Osteocyte (in vitro differentiated cells): ENCODE results near the gene RSPO1.

DNA sequence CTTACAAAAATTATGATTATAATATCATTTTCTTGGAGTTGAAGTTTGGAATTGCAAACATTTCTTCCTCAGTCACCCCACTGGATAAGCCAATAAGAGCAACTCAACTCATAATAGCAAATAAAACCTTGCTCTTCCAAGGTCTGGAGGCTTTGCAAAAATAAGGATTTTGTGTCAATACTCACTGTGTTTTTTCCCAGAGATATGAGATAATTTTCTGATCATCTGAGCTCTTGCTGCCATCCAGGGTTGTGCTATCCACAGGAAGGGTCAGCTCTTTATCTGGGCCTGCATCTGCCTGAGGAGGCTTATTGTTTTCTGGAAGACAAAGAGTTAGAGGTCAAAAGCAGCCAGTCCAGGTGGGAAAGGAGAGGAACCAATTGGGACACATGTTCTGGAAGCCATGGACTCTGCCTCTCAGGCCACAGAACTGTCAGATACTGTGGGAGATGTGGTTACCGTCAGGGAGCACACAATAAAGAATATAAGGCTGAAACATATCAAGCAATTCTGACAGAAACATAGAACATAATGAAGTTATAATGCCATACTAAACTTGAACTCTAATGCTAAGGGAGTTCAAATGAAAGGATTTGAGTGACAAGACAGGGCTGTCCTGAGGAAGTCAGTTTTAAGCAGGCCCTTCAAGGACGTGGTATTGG, 103.7 kb downstream of the KIAA0319L start:
- PRO-cap = no peak

- PRO-cap = no peak
Observed at GRCh38 chr1:35502735-35503500, 54.3 kb downstream of the KIAA0319L start.

DNA sequence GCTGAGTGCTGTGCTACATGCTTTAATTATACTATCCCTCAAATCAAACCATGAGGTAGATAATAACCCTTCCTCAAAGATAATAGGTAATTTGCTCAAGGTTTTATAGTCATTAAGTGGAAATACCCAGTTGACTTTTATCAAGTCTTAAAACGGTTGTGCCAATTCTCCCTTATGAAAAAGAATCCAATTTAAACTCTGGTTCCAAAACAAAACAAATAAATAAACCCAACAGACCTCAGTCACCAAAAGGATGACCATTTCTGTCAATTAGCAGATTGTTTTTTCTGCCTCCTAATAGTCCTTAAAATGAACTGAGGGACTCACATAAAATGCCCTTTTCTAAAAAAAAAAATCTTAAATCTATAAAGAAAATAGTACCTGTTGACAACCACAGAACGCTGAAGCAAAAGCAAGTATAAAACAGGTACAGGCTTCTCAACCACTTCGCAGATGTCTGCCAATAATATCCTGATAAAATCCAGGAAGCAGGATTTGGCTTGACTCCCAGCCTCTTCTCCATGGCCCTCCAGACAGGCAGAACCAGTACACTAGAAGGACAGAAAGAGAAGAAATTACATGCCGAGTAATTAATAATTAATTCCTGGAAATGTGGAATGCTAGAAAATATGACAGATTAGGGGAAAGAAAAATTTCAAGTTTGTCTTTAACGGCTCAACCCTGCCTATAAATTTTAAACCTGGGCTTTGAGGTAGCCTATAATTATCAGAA, 3.1 kb downstream of the KIAA0319L start:
- PRO-cap = no peak

- PRO-cap = no peak
Observed at GRCh38 chr1:35554854-35555347, 2.3 kb downstream of the KIAA0319L start.

DNA sequence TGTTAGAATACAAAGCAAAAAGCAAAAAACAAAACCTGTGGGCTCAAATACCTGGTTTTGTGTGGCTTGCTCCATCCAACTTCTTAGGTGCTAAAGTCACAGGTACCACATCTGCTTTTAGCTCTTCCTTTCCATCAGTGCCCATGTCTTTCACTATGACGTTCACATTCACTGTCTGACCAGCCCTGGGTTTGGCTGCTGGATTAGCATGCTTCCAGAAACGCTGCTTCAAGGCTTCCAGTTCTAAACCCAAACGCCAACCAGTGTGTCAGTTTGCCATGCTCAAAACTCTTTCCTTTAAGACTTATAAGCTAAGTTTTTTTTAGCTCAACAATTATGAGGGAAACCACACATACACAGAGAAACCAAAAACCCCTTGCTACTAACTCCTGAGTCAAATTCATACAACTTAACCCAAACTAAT, 16.1 kb downstream of the CLSPN start:
- PRO-cap = no peak

GRCh38 chr1:35779746-35780017, 9.9 kb upstream of the CLSPN start:
- PRO-cap = no peak

DNA sequence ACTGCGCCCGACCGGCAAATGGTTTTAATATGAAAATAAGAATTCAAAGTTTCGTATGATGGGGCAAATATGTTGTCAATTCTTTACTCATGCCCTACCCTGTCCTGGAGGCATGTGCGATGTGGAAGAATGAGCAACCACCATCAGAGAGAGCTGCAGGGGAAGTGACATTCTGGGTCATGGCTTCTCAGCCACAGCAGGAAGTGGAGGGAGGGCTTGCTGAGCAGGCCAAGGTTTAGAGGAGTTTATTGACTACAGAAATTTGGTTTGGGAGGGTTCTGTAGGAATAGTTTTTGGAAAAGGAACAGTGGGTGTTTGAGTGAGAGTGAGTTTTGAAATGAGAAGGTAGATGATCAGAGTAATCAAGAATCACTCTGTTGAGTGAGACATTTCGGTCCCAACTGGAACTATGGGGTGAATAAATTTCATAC, 3.3 kb upstream of the AGO4 start:
- PRO-cap = no peak

DNA sequence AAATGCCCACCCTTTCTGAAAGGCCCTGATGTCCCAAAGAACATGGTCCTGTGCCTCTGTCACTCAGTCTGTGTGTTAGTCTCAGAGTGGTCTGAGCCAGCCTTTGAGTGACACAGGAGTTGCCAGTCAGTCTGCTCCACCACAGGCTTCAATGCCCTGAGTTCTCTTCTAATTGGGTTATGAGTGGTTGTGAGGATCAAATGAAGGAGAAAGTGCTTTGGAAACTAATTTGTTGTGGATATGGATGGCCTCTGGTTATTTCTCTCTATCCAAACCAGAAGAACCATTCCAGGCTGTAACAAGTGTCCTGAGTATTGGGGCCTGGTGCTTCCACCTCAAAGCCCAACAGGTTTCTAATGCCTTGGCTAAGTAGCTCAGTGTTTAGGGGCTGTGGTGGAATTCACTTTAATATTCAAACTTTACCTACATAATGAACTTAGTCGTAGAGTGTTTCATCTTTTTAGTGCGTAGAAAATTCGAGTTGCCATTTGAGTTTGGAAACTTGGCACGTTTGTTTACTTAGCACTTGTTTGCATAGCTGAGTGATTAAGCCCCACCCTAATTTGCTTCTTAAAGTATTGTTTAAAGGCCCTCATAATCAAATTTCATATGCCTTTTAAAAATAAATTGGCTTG, 1.3 kb downstream of the AGO4 start:
- PRO-cap = unidirectional peak, minus-strand start at position 62 of the sequence

- PRO-cap = no peak
Observed at GRCh38 chr1:35817455-35818146, 9.8 kb downstream of the AGO4 start.

DNA sequence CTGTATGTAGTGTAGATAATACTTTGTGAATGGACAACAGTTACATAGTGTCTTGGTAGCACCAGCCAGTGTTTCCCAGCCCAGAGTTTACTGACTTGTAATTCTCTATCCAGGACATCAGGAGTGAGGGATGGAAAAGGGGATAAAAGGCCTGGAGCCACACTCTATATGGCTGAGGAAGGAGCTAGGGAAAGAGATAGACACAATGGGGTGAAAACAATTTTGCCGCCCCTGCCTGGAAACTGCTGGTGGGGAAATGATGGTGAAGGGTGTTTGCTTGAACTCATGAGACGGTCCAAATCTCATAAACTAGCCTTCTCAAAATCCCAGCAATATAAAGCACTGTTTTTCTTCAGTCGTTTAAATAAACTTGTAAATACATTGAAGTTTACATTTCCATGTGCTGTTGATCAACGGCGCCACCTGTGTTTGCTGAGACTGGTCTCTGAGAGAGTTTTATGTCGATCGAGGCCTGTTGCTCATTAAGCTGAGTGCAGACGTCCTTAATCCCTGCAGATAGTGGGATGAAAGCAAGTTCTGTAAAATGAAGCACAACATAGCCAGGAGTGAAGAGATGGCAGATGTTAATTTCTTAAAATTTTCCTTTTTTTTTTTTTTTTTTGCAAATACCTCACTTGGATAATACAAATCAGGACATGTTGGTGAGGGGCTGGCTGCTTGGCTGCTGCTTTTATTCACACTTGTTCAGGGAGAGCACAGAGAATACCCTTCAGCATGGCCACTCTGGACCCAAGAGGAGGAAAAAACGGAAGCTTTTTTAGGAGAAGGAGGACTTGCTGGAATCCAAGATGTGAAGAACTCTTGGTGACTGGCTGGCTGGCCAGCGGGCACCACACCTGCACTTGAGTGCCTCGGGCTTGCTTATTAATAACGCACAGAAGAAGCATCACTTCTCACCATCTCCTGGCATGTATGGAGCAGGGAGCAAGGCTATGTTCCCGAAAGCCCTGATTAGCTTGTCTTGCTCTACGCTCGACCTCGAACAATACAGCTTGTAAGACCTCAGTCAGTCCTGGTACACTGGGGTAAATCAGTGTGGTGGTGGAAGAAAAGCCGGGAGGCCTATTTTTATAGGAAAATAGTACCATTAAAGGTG, 27.6 kb upstream of the AGO1 start:
- PRO-cap = no peak

GRCh38 chr1:36089553-36090152, 961 bp downstream of the ADPRS start:
- PRO-cap = bidirectional peak, plus-strand start at chr1:36089750, minus-strand start at chr1:36089682

DNA sequence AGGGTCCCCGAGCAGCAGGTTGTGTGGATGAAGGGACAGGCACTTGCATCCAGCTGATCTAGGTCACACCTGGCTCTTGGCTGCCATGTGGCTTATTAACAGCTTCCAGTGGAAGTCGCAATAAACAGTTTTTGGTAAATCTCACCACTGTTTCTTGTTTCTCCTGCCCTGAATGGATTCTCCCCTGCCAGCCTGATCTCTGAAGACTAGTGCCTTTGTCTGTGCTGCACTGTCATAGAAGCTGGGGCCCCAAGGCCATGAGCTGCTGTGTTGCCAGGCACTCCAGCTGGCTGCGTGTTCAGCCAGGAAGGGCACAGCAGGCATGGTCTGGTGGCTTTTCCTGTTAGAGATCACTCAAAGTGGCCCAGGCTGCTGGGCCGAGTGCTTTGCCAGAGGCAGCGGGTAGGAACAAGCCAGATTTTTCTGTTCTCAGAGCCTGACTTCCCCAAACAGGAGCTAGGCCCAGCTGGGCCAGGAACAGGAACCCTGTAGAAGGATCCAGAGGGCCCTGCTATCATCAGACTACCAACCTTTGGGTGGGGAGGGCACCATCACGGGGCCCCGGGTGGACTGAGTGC, 5.2 kb downstream of the ADPRS start:
- PRO-cap = no peak

- PRO-cap = no peak
Observed at GRCh38 chr1:36225301-36225957, 1.2 kb downstream of the THRAP3 start.

DNA sequence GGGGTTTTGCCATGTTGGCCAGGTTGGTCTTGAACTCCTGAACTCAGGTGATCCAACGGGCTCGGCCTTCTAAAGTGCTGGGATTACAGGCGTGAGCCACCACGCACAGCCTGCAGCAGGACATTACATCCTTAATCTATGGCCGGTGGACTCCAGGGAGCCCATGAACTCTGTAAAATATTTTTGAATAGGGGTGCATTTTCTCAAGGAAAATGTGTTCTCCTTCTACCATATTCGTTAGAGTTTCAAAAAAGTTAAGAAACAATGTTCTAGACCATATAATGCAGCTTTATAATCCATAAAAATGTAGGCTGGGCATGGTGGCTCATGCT, 4.3 kb downstream of the THRAP3 start:
- PRO-cap = no peak

DNA sequence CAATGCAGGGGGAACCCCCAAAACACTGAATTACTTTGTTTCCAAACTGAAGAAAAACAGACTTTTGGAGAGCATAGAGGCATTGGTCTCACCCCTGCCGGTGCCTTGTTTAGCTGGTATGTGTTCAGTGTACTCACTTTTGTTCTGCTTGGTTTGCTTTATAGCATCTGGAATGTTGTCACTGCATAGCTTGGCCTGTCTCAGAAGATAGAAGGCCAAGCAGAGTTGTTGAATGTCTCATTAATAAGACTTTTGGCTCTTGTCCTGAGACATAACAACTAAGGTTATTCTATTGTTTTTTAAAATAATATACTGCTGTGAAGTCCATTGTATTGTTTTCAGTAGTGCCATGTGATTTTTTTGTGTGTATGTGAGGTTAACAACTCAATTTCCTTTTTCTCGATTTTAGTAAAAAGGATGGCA, 7.0 kb downstream of the THRAP3 start:
- PRO-cap = no peak

DNA sequence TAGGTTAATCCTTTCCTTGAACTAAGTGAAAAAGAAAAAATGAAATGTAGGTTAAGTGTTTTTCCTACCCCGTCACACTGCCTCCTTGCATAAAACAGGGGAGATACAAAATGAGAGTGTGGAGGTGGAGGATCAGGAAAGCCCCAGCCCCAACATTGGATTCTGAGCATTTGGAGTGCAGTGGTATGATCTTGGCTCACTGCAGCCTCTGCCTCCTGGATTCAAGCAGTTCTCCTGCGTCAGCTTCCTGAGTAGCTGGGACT, 3.4 kb upstream of the SH3D21 start:
- PRO-cap = unidirectional peak, plus-strand start at position 111 of the sequence

DNA sequence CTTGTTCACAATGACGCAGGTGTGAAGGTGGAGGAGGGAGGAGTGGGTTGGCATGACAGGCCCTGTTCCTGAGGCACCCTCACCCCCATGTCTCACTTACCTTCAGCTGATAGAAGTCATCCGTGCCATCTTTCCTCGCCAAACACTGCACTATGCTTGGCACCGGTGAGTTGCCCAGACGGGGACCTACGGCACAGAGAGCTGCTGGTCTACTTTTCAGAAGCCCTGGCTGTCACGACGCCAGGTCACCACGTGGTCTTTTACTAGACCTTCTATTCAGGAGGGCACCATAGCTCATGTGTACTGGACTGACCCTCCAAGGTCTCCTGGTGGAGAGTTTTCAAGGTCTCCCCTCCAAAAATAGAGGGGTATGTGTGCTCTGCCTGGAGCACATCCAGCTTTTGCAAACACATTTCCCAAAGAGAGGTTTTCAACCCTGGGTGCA, 27.1 kb downstream of the STK40 start:
- PRO-cap = no peak

- PRO-cap = no peak
Observed at GRCh38 chr1:37566620-37567748, 10.2 kb downstream of the DNALI1 start.

DNA sequence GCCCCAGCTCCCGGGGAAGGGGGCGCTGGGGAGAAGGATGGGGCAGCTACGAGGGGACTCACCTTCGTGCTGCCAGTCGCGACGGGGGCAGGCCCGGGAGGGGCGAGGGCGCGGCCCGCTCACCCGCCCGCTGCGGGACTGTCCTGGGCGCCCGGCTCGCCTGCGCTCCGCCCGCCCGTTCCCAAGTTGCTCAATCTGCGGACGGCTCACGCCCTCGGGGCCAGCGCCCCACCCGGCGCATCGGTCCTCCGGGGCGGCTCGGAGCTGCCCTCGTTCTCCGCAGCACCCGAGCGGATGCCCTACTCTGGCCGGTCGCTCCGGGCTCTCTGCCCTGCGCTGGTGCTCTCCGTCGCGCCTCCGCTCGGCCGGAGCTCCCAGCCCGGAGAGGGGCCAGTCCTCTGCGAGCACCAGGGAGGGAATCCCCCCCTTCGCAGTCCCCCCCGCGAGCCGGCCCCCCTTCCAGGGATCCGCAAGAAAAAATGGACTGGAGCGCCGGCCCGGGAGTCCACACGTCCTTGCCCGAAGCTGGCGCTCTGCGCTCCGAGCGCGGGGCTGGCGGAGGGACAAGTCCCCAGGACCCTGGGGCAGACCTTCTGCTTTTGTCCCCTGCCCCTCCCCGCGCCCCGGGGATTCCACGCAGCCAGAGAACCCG, at the start of gene RSPO1:
TSS of gene RSPO1 (minus strand) at position 389 of the 652 bp plus-strand sequence.
- PRO-cap = no peak

DNA sequence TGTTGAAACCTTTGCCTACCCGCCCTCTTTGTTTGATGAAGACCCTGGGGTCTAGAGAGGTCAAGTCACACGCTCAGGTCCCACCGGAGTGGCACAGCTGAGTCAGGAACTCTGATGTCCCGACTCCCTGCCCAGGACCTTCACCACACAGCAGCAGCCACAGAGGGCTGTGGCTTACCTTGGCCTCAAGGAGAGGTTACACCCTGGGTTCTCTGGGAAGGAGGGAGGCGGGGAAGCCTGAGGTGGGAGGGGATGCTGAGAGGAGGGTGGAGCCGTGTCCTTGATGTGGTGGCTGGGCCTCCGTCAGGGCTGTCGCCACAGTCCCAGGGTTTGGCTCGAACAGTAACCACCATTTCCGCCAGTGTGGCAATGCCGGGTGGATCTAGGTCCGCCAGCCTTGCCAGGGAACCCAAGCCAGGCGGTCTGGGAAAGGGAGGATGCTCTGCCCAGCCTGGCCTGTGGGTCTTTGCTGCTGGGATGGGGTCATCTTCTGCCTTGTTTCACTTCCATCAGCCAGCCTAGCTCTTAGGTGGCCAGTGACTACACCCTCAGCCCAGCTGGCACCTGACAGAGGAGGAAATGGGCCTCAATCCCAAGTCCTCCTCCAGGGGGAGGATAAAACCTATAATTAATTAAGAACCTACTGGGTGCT, 16.4 kb downstream of the C1orf109 start:
- PRO-cap = no peak